Right atrium auricular region (tissue), 2 donors: Measurements from ENCODE around the genes FAM236D and PABPC1L2B.

DNA sequence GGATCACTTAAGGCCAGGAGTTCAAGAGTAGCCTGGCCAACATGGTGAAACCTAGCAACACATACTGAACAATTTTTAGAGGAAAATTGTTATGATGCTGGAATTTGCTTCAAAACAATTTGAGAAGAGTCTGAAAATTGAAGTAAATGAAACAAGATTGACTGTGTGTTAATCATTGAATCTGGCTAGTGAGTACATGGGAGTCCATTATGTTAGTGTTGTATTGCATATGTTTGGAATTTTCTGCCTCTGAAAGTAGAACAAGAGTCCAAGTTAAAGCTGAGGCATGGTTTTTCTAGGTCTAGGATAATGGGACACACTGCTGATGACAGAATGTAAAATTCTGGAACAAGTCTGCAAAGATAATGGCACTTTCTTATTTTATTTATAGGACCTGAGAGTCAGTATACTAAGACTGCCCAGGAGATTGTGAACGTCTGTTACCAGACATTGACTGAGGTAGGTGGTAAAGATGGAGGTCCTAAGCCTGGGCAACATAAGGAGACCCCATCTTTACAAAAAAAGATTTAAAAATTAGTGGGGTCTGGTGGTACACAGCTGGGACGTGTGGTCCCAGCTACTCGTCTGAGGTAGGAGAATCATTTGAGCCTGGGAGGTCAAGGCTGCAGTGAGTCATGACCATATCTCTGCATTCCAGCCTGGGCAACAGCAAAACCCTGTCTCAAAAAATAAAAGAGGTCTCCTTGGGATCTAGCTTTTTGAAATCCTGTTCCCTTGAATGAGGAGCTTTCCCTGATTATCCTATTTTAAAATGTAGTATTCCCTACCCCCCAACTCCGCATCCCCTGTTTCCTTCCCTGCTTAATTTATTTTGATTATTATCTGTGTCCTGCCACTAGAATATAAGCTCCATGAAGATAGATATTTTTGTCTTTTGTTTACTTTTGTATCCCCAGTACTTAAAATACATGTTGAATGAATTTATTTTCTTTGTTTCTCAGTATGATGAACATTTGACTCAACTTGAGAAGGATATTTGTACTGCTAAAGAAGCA lies 78.8 kb upstream of the OGT start:
- PRO-cap = no peak
- RAMPAGE, long total RNA, 2 experiments = no peak in any of the 2 experiments

GRCh38 chrX:71534276-71534727 lies 1.4 kb downstream of the OGT start:
- PRO-cap = bidirectional peak, plus-strand start at chrX:71534515, minus-strand start at chrX:71534433
- RAMPAGE, long total RNA, 2 experiments = no peak in any of the 2 experiments

GRCh38 chrX:71573519-71573998 lies 4.7 kb upstream of the GCNA start:
- PRO-cap = no peak
- RAMPAGE, long total RNA, 2 experiments = no peak in any of the 2 experiments

GRCh38 chrX:71579745-71580191 lies 1.5 kb downstream of the GCNA start:
- PRO-cap = no peak
- RAMPAGE, long total RNA, 2 experiments = no peak in any of the 2 experiments

GRCh38 chrX:71696900-71697392 lies 21.1 kb downstream of the CXorf49 start:
- PRO-cap = no peak
- RAMPAGE, long total RNA, 2 experiments = no peak in any of the 2 experiments

- PRO-cap = no peak
- RAMPAGE, long total RNA, 2 experiments = no peak in any of the 2 experiments
Measured at GRCh38 chrX:71992888-71993259, 82.2 kb downstream of the NHSL2 start.

DNA sequence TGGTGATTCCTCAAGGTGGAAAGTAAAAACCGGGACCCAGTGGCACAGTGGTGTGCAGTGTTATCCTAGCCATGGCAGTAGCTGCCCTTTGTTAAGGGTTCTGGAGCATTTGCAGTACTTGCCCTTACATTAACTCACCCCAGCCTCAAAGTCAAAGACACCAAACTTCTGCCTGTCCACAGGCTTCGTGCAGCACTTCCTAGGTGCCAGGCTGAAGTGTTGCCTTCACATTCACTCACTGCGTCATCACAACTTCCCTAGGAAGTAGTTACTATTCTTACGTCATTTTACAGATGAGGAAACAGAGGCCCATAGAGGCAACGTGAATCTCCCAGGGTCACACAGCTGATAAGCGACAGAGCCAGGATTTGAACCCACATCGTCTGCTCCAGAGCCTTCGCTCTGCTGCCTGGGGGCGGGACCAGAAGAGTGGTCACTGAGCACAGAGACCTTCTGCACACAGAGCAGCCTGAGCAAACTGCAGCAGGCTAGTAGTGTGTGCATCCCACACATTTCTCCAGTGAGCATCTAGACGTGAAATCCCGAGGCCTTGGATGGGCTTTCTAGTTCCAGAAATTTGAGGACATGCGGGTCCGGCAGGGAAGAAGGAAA lies 73.3 kb upstream of the PIN4 start:
- PRO-cap = no peak
- RAMPAGE, long total RNA, 2 experiments = no peak in any of the 2 experiments

GRCh38 chrX:72306305-72307509 lies 993 bp upstream of the CITED1 start:
- PRO-cap = no peak
- RAMPAGE, long total RNA, 2 experiments = no peak in any of the 2 experiments

DNA sequence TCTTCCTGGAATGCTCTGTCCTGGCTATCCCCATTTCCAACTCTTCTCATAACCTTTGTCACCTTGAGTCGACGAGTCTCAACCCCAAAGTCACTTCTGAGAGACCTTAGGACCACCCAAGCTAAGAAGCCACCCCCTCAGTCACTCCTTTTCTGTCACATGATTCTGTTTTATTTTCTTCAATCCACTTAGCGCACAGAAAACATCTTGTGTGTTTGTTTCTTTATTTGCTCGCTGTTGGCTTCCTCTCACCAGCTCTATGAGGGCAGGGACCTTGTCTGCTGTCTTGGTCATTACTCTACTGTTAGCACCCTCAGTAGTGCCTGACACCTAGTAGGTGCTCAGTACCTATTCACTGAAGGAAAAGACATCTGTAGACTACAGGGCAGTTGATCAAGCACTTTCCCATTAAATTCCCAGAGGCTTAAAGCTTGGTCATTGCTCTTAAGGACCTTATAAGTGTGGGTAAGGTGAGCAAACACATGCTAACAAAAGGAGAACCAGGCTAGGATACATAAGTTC lies 32.3 kb upstream of the CITED1 start:
- PRO-cap = no peak
- RAMPAGE, long total RNA, 2 experiments = no peak in any of the 2 experiments

DNA sequence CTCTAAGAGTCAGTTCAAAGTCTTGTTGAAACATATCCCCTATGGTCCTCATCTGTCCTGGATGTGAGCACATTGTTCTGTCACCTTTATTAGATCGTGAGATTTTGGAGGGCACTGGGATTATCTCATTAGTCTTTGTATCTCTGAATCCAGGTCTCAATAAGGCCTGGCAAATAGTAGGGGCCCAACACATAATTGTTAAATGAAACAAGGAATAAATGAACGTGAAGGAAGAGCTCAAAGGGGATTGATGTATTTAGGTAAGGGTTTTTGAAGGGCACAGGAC lies 113.6 kb downstream of the HDAC8 start:
- PRO-cap = no peak
- RAMPAGE, long total RNA, 2 experiments = no peak in any of the 2 experiments

- PRO-cap = no peak
- RAMPAGE, long total RNA, 2 experiments = no peak in any of the 2 experiments
Measured at GRCh38 chrX:72807953-72808429, at the start of gene FAM236D. TSS of gene FAM236D (minus strand) at chrX:72808210.

GRCh38 chrX:73002712-73003165 lies at the start of gene PABPC1L2B:
TSS of gene PABPC1L2B (plus strand) at chrX:73002939.
- PRO-cap = no peak
- RAMPAGE, long total RNA, 2 experiments = no peak in any of the 2 experiments

GRCh38 chrX:73525943-73526241 lies 37.1 kb upstream of the CHIC1 start:
- PRO-cap = no peak
- RAMPAGE, long total RNA, 2 experiments = no peak in any of the 2 experiments

GRCh38 chrX:73844921-73845970 lies 282.2 kb downstream of the CHIC1 start:
- PRO-cap = no peak
- RAMPAGE, long total RNA, 2 experiments = no peak in any of the 2 experiments

DNA sequence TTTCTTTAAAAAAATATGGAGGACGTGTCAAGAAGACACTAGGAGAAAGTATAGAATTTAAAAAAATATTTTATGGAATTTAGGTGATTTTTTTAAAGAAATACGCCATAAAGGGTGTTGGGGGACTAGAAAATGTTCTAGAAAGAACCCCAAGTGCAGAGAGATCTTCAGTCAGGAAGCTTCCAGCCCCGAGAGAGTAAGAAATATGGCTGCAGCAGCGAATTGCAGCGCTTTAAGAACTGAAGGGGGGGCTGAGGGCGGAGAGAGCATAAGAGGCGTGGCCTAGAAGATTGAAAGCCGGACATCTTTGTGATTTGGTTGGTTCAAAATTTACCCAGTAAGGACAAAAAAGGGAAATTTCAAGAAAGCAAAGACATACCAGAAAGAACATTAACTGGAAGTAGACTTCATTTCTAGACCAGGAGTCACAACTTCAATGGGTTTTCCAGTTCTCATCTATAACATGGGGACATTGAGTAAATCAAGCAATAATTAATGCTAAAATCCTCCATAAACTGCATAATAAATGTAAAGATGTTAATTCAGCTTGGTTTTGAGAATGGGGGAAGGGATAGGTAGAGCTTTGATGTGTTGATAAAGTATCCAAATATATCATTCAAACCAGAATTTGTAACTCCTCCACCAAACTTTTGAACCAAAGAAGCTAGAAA lies 289.6 kb downstream of the CHIC1 start:
- PRO-cap = unidirectional peak, minus-strand start at position 207 of the sequence
- RAMPAGE, long total RNA, 2 experiments = no peak in any of the 2 experiments

- PRO-cap = no peak
- RAMPAGE, long total RNA, 2 experiments = no peak in any of the 2 experiments
Measured at GRCh38 chrX:74045109-74045421, 258.9 kb upstream of the ZCCHC13 start.

DNA sequence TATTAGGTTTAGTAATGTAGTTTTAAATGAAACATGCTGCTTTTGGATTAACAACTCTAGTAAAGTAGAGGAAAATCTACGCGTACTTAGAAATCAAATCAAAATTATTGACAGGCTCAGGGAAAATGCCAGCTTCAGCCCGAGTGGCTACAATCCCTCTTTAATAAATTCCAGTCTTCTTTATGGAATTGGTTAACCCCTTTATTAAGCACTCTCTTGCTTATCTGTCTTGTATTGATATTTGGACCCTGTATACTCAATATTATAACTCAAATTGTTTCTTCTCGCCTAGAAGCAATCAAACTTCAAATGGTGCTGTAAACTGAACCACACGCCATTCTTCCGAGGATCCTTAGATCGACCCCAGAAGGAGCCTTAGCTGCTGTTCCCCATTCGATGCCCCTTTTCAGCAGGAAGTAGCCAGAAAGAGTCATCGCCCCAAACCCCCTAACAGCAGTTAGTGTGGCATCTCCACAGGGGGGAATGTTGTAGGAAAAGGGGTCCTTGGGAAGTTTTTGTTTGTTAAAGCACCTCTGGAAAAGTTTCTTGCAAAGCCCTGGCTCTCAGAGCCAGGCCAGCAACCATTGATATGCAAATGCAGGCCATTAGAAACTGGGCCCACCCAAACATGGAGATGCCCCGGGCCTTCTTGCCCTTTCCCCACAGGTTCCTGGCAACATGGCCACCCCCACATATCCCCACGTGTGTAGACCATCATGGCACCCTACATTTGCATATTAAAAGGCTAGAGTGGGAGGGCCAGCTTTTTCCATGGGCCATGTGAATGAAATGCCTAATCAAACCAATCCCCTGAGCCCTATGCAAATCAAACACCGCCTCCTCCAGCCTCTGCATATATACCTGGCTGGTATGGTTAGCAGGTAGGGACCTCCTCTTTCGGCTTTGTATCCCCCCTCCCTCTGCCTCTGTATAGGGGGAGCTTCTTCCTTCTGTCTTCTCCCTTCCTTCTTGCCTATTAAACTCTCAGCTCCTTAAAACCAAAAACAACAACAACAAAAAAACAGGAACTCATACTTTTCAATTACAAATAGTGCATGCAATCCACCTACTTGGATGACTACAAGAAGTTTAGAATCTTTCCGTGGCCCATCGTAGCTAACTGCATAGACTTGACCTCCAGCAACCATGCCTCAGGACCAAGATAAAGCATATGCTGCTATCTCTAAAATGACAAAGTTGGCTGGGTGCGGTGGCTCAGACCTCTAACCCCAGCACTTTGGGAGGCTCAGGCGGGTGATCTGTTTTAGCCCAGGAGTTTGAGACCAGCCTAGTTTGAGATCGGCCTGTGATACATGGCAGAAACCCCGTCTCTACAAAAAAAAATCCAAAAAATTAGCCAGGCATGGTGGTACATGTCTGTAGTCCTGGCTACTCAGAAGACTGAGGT lies 44.0 kb upstream of the ZCCHC13 start:
- PRO-cap = no peak
- RAMPAGE, long total RNA, 2 experiments = no peak in any of the 2 experiments

GRCh38 chrX:74275258-74275855 lies 28.6 kb upstream of the ZCCHC13 start:
- PRO-cap = no peak
- RAMPAGE, long total RNA, 2 experiments = no peak in any of the 2 experiments

- PRO-cap = bidirectional peak, plus-strand start at chrX:74422812, minus-strand start at chrX:74422741
- RAMPAGE, long total RNA, 2 experiments = no peak in any of the 2 experiments
Measured at GRCh38 chrX:74422565-74423045, 1.3 kb downstream of the SLC16A2 start.

DNA sequence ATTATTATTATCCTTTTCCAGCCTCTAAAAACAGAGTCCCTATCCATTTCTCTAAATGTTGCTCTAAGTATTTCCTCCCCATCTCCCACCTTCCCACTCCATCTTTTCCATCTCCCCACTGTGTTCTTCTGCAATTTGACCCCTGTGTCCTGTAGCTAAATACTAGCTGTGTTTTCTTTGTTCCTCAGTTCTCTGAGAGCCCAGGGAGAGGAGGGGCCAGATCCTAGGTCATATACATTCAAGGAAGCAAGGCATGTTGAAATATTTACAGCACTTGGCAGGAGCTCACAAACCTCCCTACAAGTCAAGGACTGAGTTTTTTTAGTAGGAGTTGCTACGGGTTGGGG lies 10.5 kb downstream of the SLC16A2 start:
- PRO-cap = no peak
- RAMPAGE, long total RNA, 2 experiments = no peak in any of the 2 experiments